ENCODE data around the genes BIRC3, DCUN1D5, CARD16 and SLC35F2.

- PRO-cap, 2 experiments = no peak in any of the 2 experiments
- RAMPAGE, long total RNA, 4 experiments = no peak in any of the 4 experiments
Measured at GRCh38 chr11:96323177-96323914, 19.6 kb downstream of the MAML2 start.

- PRO-cap, 2 experiments = no peak in any of the 2 experiments
- RAMPAGE, long total RNA, 4 experiments = no peak in any of the 4 experiments
Measured at GRCh38 chr11:96339216-96340231, 3.5 kb downstream of the MAML2 start.

DNA sequence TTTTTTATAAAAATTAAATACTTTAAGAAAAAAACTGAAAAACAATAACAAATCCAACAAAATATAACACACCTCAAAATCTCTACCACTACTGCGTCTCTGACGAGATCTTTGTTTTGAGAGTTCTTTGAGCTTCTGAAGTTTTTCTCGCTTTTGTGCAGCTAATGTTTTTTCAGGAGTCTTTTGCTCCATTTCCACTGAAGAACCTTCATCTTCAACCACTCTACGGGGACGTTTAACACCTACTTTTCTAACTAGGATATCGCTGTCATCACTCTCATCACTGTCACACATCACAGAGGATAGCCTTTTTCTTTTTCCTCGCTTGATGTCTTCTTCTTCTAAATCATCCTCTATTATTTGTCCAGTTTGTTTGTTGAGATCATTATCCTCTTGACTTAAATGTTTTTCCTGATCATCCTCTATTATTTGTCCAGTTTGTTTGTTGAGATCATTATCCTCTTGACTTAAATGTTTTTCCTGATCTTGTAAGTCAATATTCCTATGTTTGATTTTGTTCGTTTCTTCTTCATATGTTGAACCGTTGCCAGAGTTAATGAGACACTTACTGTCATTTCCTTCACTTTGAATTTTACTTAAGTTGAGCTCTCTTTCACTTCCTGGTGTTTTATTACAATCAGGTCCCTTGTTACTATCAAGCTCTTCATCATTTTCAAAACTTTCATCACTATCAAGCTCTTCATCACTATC, 5.7 kb downstream of the CCDC82 start:
- PRO-cap, 2 experiments = no peak in any of the 2 experiments
- RAMPAGE, long total RNA, 4 experiments = start-site peak on the minus strand in 3 of 4 experiments, centred at positions 90 to 314 of the sequence, 22 to 202 reads per replicate

DNA sequence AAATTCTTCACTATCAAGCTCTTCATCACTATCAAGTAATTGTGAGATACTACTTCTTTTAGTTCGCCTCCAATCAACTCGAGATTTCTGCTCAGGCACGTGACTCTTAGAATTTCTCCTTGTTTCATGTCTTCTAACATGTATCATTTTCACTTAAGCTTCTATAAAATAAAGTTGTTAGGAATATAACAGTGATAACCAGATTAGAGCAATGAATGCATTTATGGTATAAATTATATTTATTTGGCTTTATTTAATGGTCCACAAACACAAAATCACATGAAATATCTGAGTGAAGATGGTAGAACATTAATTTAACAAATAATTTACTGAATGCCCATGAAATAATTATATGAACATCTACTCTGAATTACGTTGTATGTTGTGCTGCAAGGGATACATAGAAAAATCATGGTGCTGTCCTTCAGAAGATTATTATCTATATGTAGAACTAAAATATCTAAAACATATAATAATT, 5.1 kb downstream of the CCDC82 start:
- PRO-cap, 2 experiments = no peak in any of the 2 experiments
- RAMPAGE, long total RNA, 4 experiments = no peak in any of the 4 experiments

DNA sequence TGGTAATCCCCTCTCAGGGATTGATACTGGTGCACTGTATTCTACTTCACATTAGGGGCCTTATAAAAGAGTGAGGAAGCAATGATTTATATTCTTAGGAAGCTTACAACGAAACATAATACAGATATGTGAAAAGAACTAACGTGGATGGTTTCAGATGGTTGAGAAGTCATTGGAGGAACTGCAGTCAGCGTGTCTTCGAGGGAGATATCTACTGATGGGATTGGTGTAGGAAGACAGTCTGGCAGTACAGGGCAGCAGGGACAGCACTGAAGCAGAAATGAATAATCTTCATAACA, 28.6 kb downstream of the ARHGAP42 start:
- PRO-cap, 2 experiments = no peak in any of the 2 experiments
- RAMPAGE, long total RNA, 4 experiments = no peak in any of the 4 experiments

- PRO-cap, 2 experiments = no peak in any of the 2 experiments
- RAMPAGE, long total RNA, 4 experiments = no peak in any of the 4 experiments
Measured at GRCh38 chr11:101441868-101442137, 142.0 kb downstream of the TRPC6 start.

GRCh38 chr11:101950530-101951784, 34.6 kb upstream of the ANGPTL5 start:
- PRO-cap, 2 experiments = no peak in any of the 2 experiments
- RAMPAGE, long total RNA, 4 experiments = start-site peak on the plus strand in 2 of 4 experiments, at chr11:101950947-101951507 at its widest, 11 to 14 reads per replicate

DNA sequence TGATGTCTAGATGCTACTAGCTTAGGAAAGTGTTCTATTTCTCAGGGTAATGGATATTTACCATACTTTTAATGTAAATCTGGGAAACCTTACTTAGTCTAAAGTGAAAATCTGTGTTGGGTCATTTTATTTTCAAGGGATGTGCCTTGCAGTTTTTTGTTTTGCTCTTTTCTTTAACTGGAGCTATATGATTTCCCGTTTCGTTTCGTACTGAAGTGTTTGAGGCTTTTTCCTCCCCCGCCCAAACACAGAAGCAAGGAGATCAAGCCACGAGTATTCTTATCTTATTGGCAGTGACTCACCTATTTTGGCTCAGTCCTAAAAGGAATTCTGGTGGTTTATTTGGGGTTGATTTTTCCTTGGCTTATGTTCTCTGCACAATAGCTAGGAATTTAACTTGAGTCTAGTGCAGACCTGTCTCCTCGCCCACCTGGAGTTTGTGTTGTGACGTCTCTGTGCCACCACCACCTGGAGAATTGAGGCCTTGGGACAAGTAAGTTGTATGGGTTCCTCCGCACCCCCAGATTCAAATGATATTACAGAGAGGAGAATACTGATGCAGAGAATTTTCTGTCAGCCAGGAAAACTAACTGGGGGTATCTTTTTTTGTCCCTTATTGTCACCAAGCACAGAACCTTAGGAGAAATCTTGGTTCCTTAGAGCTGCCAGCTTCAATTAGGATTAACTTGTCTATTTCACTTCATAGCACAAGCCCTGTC, 90.5 kb upstream of the BIRC3 start:
- PRO-cap, 2 experiments = no peak in any of the 2 experiments
- RAMPAGE, long total RNA, 4 experiments = no peak in any of the 4 experiments

GRCh38 chr11:102229659-102230359, 87.5 kb upstream of the BIRC3 start:
- PRO-cap, 2 experiments = no peak in any of the 2 experiments
- RAMPAGE, long total RNA, 4 experiments = no peak in any of the 4 experiments

DNA sequence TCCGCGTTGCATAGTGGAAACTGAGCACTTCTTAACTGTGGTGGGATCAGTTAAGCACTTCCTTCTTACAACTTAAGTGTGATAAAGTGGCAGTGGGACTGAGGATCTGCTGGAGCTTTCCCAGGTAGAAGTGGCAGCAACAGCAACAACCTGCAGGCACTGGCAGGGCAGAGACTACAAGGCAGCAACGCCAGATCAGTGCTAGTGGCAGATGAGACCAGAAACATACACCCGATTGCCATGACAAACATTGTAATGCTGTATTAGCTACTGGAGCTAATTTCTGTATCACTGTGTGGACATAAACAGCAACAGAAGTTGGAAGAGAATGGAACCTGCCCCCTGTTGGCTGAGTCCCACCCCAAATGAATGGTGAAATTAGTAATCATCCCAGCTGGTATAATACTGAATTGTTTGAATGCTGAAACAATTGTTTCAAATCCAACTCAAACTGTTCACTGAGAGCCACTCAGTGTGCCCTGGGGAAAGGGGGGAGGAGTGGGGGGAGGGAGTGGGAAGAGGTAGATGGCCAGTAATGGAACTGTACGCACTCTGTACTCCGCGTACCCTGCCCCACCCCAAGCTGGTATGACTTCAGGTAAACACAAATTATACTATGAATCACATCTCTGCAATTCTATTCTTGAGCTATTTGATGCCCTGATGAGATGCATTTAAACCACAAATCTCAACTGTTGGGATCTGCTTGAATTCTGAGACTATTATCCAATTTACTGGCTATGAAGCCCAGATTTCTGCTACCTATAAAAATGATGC, 11.2 kb upstream of the BIRC3 start:
- PRO-cap, 2 experiments = no peak in any of the 2 experiments
- RAMPAGE, long total RNA, 4 experiments = no peak in any of the 4 experiments

DNA sequence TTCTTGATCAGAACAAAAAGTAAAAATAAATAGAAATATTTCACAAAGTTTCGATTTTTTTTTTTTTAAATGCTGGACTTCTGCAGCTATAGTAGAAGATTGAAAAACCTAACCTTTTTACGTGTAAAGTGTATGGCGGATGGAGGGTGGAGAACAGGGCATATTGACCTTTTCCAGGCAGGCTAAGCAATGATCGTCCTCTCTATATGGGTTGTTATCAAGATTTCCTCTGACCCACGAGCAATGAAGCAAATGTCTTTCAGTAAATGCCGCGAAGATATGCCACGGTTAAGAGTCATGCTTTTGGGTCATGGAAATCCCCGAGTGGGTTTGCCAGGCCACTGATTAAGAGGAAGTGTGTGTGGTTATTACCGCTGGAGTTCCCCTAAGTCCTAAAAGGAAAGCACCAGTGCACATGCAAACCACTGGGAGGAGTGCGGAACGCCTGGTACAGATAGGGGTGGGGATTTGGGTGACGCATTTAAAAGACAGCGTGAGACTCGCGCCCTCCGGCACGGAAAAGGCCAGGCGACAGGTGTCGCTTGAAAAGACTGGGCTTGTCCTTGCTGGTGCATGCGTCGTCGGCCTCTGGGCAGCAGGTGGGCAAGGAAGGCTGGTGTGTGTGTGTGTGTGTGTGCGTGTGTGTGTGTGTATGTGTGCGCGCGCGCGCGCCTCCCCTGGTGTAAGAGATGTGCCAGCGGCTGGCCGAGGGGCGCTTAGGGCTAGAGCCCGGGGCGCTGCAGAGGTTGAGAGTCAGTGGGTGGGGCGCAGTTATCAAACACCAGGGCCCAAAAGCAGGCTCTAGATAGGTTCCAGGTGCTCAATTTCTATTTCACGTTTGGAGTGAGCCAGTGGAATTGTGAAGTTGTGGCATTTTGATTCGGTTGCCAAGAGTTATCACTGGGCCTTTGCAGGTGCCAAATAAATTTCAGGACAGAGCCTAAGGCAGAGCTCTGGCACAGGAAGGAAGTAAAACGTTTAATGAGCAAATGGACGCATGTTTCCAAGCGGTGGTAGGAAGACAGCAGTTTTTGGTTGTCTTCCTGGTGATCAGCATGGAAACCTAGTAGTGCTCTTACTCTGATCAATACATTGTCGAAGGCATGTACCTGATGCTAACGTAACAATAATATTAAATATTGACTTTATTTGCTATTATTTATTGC, at the start of gene BIRC3:
Gene BIRC3 (plus strand): TSS at position 512 of the 1,166 bp plus-strand sequence.
- PRO-cap, 2 experiments = peak in 2 of 2 experiments; most common plus-strand start position 484 of the sequence (in 2); most common minus-strand start position 387 of the sequence (in 2)
- RAMPAGE, long total RNA, 4 experiments = start-site peak on the plus strand in 4 of 4 experiments, centred at positions 509 to 534 of the sequence, 18 to 2,005 reads per replicate

GRCh38 chr11:103091705-103092728, at the start of gene DCUN1D5:
TSS of gene DCUN1D5 (minus strand) at chr11:103092160.
- PRO-cap, 2 experiments = peak in 2 of 2 experiments; most common plus-strand start chr11:103092259 (in 1); most common minus-strand start chr11:103092160 (in 2)
- RAMPAGE, long total RNA, 4 experiments = start-site peak on the minus strand in 4 of 4 experiments, at chr11:103092092-103092169 at its widest, 146 to 352 reads per replicate

GRCh38 chr11:103772967-103773635, 263.3 kb upstream of the DDI1 start:
- PRO-cap, 2 experiments = no peak in any of the 2 experiments
- RAMPAGE, long total RNA, 4 experiments = no peak in any of the 4 experiments

- PRO-cap, 2 experiments = peak in 2 of 2 experiments; most common minus-strand start chr11:105045320 (in 2)
- RAMPAGE, long total RNA, 4 experiments = start-site peak on the minus strand in 3 of 4 experiments, at chr11:105045315-105045330 at its widest, 68 to 600 reads per replicate
Measured at GRCh38 chr11:105044936-105045553, at the start of gene CARD16. TSS of gene CARD16 (minus strand) at chr11:105045335.

DNA sequence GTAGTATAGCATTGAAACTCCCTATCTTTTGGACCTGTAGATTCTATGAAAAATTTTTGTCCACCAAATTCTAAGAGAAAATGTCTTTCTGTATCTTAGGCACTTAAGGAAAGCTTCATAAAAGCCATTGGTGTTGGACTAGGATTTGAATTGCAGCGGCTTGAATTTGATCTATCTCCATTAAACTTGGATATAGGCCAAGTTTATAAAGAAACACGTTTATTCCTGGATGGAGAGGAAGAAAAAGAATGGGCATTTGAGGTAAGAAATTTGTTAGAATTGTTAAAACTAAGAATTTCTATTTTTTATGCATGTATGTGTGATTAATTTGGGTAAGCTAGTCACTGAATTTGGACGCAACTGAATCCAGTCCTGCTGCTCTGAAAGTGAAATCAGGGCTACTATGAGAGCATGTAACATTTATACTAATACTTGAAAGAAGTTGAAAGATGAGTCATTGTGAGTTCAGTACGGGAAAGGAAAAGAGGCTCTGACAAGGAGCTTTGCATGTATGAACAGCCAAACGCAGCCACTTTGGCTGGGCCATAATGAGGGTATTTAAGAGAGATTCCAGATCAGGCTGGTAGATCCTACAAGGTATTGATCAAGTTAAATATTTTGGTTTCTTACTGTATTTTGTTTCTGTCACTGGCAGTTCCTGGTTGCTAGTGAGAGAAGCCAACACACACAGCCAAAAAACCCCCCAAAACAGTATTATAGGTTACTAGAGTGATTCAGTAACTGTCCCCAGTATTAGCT, 13.9 kb downstream of the AASDHPPT start:
- PRO-cap, 2 experiments = no peak in any of the 2 experiments
- RAMPAGE, long total RNA, 4 experiments = no peak in any of the 4 experiments

GRCh38 chr11:106733577-106733877, 284.7 kb downstream of the GUCY1A2 start:
- PRO-cap, 2 experiments = no peak in any of the 2 experiments
- RAMPAGE, long total RNA, 4 experiments = no peak in any of the 4 experiments

- PRO-cap, 2 experiments = no peak in any of the 2 experiments
- RAMPAGE, long total RNA, 4 experiments = no peak in any of the 4 experiments
Measured at GRCh38 chr11:107391954-107392362, 65.7 kb downstream of the CWF19L2 start.

DNA sequence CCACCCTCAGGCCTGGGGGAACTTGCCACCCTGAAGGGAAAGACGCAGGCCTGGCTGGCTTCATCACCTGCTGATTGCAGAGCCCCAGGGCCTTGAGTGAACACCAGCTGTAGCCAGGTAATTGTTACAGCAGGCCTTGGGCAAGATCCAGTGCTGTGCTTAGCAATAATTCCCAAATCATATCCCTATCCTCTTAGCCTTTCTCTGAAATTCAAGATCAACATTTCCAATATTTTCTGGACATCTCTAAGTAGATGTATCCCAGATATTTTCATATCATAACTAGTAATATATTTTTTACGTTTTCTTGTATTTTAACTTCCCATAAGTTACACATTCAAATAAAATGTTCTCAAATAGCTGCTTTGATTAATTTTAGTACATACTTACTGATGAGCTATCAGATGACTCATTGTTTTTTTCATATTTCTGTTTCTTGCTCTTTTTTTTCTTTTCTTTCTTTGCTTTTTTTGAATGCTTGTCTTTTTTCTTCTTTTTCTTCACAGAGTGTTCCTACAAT, 3.5 kb downstream of the CWF19L2 start:
- PRO-cap, 2 experiments = no peak in any of the 2 experiments
- RAMPAGE, long total RNA, 4 experiments = start-site peak on the minus strand in 1 of 4 experiments, centred at position 450 of the sequence, 33 reads per replicate

GRCh38 chr11:107858087-107859105, at the start of gene SLC35F2:
TSS of gene SLC35F2 (minus strand) at chr11:107858787.
- PRO-cap, 2 experiments = peak in 2 of 2 experiments; most common plus-strand start chr11:107858679 (in 1); most common minus-strand start chr11:107858787 (in 2)
- RAMPAGE, long total RNA, 4 experiments = start-site peak on the minus strand in 3 of 4 experiments, at chr11:107858781-107858834 at its widest, 5 to 122 reads per replicate

DNA sequence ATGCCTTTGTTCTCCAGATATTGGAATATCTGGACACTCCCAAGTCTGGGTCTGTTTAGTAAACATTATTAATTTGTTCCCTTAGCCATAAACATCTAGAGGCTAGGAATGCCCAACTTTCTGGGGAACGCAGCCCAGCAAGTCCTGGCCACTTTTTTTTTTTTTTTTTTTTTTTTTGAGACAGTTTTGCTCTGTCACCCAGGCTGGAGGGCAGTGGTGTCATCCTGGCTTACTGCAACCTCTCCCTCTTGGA, 7.4 kb downstream of the RAB39A start:
- PRO-cap, 2 experiments = peak in 1 of 2 experiments; most common minus-strand start position 159 of the sequence (in 1)
- RAMPAGE, long total RNA, 4 experiments = no peak in any of the 4 experiments